REH cell (cell line): ENCODE measurements around a stretch of chr22.

- PRO-cap: no peak
Observed at GRCh38 chr22:38260767-38261456, 11.9 kb downstream of the TMEM184B start.

DNA sequence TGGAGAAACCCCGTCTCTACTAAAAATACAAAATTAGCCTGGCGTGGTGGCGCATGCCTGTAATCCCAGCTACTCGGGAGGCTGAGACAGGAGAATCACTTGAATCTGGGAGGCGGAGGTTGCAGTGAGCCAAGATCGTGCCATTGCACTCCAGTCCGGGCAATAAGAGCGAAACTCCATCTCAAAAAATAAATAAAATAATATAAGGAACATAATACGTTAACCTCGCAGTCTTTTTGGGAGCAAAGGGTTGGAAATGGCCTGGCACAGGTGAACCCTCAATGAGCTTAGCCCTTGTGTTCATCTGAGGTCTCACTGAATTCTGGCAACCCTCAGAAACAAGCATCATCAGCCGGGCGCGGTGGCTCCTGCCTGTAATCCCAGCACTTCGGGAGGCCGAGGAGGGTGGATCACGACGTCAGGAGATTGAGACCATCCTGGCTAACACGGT is 15.2 kb upstream of the TMEM184B start:
- PRO-cap: no peak

GRCh38 chr22:38296105-38296877 is 20.9 kb downstream of the CSNK1E start:
- PRO-cap: no peak

- PRO-cap: no peak
Observed at GRCh38 chr22:38302784-38303267, 14.4 kb downstream of the CSNK1E start.

GRCh38 chr22:38311215-38311654 is 6.0 kb downstream of the CSNK1E start:
- PRO-cap: no peak

DNA sequence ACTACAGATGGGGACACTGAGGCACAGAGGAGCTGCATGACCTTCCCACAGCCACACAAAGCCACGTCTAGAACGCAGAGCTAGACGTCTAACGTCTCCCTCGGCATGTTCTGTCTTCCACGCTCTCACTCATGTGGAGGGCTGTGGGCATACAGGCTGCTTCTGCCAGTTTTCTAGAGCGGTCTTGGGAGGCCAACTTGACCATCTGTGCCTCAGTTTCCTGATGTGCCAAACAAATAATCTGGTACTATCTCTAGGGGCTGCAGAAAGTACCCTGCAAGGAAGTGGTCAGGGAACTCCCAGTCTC is 4.5 kb downstream of the CSNK1E start:
- PRO-cap: no peak

- PRO-cap: no peak
Observed at GRCh38 chr22:38399181-38399520, 55.8 kb downstream of the KCNJ4 start.

DNA sequence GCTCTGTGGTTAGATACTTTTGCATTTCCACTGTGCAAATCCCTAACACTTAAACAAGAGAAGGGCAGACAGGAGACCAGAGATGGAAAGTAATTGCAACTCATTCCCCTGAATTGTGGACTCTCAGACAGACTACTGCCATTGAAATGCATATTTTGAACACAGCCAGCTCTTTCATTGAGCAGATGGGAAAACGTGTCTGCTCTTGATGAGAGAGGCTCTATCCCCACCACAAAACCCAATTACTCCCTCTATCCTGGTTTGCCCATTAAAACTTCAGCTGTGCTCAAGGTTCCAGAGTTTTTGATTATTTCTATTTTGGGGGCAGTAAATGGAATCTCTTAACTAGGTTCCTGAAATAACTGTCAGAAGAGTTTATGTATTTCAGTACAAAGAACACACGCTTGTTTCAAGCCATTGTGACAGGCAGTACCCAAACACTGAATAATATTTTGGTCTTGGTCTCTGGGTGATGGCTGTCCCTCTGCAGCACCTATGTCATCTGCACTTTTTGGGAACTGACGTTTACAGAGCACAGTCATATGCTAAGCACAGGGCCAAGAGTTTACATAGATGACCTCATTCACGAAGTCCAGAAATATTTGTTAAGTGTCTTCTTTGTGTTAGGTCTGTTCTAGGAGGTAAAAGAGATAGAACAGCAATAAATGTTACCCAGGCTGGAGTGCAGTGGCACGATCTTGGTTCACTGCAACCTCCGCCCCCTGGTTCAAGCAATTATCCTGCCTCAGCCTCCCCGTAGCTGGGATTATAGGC is 41.6 kb downstream of the FAM227A start:
- PRO-cap: no peak

GRCh38 chr22:38696504-38697721 is 3.8 kb downstream of the JOSD1 start:
- PRO-cap: no peak

GRCh38 chr22:38728733-38729851 is 23.3 kb downstream of the GTPBP1 start:
- PRO-cap: no peak

DNA sequence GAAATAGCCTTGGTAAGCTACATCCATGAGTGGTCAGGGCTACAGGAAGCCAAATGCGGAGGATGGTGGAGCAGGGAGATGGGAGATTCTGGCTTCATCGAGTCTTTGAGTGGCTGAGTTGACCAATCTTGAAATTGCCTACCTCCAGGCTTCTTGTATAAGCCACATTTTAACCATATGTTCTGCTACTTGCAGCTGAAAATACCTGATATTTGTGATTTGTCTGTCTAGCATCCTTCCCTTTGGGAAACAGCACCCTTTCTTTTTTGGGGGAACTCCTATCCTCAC is 5.9 kb upstream of the DNAL4 start:
- PRO-cap: no peak

- PRO-cap: no peak
Observed at GRCh38 chr22:38864923-38866151, 6.7 kb downstream of the CBX6 start.

DNA sequence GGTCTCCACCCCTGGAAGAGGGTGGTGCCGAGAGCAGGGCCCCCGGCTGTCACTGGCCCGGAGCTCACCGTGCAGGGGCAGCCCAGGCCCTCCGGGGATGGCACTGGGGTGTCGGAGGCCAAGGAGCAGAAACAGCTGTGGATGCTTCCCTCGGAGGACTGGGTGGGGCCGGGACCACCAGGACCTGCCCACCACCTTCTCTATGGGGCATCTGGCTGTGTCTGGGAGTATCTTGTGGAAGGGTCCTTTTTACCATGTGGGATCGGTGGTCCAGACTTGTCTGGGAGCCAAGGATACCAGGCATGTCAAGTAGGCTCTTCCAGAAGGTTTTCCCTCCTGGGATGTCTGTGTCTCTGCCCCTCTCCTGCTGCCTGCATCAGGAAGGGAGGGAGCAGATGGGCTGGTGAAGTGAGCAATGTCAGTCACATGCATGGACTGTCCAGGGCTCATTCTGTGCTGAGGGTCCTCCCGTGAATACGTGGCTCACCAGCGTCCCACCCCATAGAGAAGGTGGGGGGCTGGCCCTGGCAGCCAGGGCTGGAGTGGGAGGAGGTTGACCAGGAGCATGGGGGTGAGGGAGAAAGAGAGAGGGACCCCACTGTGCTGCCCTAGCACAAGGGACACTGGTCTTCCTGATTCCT is 4.1 kb upstream of the APOBEC3A start:
- PRO-cap: no peak

GRCh38 chr22:39077420-39077719 is 295 bp downstream of the APOBEC3G start:
- PRO-cap: unidirectional peak, minus-strand start at chr22:39077568

DNA sequence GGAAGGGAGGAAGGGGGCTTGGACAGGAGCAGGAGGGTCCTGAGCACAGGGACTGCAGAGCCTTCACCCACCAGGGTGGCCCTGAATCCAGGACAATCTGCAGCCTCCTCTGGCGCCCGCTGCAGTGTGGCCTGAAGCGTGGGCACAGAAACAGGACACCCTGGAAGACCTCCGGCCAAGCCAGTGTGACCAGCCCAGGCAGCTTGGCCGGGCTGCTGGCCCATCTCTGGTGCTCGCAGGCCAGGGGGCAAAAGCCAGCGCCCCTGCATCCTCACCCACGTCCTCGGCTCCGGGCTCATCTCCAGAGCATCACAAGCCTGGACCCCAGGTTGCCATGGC is 9.2 kb upstream of the PDGFB start:
- PRO-cap: no peak

- PRO-cap: no peak
Observed at GRCh38 chr22:39286713-39287062, 32.7 kb downstream of the RPL3 start.

DNA sequence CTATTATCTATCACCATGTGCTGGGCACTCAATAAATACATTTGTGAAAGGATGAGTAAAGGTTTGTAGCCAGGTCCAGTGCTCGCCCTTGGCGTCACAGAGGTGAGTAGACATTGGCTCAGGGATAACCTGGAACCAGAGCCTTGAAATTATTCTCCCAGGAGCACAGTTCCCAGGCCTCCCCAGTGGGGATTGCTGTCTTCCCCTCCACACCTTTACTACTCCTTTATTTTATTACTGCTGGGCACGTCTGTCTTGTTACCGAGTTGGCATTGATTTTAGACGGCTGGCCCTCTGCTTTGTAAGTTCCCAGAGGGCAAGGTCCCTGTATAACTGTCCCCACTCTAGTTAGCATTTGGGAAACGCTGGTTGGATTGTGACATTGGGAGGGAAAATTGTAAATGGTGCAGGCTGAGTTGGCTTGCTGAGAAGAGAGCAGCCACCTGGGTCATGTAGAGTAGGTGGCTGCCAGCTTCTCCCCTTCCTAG is 1.6 kb downstream of the TAB1 start:
- PRO-cap: no peak

- PRO-cap: no peak
Observed at GRCh38 chr22:39448378-39448956, 8.3 kb upstream of the MGAT3 start.

DNA sequence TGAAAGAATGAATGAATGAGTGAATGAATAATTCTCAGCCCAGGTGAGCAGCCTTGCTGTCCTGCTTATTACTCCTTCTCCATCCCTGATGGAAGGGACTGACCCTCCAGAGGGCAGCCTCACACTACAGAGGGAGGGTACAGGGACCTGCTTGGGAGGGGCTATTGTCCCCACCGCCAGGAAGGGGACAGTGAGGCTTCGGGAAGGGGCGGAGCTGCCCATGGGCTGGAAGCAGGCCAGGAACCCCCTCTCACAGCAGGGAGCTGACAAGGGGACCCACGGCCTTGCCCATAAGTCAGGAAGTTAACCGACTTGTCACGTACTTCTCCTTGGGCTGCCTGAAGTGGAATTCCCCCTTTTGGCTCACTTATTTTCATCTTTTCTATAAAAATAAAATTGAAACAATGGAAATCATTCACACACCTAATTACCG is 5.6 kb downstream of the MGAT3 start:
- PRO-cap: no peak

DNA sequence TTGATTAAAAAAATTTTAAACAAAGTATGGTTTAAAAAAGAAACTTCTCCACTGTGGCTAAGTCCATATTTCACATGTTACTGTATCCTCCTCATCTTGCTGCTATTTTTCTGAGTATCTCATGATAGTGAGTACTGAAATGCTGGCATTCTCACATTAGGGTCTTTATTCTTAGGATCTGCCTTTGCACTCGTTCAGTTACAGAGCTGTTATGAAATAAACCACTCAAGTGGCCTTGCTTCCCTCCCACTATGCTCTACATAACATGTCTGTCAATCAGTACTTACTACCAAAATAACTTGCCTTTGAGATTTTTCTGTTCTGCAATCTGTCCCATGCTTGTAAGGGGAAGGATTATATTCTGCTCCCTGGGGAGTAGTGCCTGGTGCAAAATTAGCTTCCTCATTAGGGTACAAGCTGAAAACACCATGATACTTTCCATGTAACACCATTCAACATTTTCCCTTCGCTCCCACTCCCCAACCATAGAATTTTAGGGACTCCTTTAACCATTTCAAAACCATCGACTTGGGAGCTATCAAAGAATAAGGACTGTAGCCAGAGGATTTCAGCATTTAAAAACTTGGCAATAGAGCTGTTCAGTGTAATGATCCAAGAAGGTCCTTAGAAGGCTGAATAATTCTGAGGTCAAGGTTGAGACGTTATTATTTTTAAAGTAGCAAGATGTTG is 1.9 kb upstream of the GRAP2 start:
- PRO-cap: bidirectional peak, plus-strand start at position 402 of the sequence, minus-strand start at position 213 of the sequence